ENCODE measurements around the genes TP53TG3C, TP53TG3B and DNAJA2.

DNA sequence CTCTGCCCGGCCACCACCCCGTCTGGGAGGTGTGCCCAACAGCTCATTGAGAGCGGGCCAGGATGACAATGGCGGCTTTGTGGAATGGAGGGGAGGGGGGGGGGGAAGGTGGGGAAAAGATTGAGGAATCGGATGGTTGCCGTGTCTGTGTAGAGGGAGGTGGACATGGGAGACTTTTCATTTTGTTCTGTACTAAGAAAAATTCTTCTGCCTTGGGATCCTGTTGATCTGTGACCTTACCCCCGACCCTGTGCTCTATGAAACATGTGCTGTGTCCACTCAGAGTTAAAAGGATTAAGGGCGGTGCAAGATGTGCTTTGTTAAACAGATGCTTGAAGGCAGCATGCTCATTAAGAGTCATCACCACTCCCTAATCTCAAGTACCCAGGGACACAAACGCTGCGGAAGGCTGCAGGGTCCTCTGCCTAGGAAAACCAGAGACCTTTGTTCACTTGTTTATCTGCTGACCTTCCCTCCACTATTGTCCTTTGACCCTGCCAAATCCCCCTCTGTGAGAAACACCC, 36.7 kb upstream of the ZNF267 start:
- RAMPAGE, total RNA, result no peak

DNA sequence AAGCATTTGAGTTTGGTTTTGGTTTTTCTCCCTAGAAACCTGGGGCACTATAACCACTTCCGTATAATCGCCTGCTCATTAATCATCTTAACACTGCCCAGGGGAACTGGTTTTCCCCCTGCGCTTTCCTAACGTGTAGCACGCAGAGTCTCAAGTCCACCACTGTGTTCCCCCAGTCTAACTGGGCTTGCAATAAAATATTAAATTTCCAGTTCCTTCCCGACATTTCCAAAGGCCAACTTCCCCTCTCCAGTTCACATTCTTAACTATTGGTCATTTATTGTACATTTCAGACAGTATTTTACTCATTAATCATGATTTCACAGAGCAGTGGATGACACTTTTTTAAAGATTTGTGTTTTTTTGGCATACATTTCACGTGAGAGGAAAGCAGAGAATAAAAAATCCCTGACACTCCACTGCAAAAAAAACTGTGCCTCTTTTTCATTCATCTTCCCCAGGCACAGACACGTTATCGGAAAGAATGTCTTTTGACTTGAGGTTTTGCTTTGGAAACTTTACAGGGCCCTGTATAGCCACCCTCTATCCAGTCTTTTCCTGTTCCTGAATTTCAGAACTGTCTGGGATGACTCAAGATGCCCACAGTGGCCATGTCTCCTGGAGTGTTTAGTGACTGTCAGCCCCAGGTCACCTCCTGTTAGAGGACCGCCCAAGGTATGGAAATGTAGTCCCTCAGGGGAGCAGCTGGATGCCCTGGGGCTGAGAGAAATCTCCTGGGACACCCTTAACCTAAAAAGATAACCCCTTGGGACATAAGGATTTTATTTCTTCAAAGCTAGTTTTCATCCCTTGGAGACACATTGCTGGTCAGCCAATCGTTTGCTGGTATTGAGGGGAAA, 1.3 kb downstream of the ZNF267 start:
- RAMPAGE, total RNA, result no peak

GRCh38 chr16:33193811-33194375, at the start of gene TP53TG3C:
TP53TG3C (plus strand) TSS chr16:33194226.
- RAMPAGE, total RNA, result no peak

DNA sequence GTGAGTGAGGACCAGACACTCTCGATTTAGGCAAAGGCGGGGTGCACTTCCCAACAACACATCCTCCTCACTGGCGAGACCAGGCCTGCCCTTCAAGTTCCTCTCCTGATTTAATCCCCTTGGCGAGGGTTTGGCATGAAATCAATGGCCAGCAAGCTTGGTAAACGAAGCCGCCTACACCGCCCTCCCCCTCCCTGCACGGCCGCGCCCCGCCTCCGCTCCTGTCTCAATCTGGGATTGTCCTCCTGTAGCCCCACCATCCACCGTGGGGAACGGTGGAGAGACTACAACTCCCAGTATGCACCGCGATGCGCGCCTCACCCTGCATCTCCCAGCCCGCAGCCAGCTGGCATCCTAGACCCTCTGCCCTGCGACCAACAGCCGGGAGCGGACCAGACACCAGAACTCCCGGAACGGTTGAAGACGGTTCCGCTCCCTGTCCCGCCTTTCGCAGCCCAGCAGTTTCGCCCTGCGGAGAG, at the start of gene TP53TG3B:
Gene TP53TG3B (plus strand): TSS at position 241 of the 479 bp plus-strand sequence.
- RAMPAGE, total RNA, result no peak

GRCh38 chr16:35795283-35795792, 2335.9 kb downstream of the TP53TG3F start:
- RAMPAGE, total RNA, result no peak

DNA sequence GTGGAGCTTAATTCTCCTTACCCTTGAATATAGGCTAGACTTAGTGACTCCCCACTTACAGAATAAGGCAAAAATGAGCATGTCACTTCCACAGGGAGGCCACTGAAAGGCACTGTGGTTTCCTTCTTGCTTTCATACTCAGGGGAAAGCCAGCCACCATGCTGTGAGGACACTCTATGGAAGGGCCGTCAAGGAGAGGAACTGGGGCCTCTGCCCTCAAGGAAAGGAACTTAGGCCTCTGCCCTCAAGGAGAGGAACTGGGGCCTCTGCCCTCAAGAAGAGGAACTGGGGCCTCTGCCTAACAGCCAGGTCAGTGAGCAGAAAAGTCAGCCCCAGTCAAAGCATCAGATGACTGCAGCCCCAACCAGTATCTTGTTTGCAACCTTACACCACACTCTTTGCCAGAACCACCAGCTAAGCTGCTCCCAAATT, 30.0 kb downstream of the VPS35 start:
- RAMPAGE, total RNA, result no peak

DNA sequence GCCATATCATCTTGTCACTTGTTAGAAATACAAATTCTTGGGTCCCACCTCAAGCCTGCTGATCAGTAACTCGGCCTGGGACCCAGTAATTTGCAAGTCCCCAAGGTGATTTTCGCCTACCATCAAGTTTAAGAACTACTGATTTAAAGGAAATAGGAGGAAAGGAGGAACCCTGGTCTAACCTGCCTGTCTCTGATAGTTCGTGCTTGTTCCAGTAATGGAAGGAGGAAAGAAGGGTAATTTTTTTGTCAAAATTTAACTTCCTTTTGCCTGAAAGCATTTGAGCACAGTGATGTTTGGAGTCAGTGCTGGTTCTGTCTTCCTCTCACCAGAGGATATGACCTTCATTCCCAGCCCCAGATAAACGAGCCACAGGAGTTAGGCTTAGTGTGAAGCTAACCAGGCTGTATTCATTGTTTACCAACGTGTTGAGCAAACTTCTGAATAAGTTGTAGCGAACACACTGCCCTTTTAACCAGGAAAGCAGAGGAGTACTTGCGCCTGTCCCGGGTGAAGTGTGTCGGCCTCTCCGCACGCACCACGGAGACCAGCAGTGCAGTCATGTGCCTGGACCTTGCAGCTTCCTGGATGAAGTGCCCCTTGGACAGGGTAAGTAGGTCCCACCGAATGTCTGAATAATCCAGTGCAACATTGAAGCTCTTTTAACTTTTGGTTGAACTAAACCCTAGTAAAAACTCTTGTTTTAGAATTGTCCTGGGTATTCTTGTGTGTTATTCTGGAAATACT, 1.2 kb downstream of the ORC6 start:
- RAMPAGE, total RNA, result no peak

DNA sequence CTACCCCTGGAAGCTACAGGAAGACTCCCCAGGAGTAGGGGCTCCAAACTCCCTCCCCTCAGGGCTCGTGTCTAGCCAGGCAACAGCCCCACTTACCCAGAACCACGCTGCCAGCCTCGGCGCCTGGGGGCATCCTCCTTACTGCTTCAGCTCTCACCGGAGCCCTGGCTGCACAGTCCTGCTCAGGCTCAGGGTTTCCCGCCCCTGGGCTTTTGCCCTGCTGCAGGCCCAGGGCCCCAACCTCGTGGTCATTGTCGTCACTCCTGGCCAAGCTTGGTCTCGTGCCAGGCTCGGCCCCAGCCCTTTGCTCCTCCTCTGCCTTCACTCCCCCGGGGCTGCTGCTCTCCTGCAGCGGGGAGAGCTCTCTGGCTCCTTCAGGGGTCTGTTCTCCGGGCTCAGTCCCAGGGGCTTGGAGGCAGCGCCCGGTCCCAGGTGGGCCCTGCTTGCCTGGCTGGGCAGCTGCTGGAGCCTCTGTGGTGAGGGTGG, 16.0 kb downstream of the MYLK3 start:
- RAMPAGE, total RNA, result no peak

DNA sequence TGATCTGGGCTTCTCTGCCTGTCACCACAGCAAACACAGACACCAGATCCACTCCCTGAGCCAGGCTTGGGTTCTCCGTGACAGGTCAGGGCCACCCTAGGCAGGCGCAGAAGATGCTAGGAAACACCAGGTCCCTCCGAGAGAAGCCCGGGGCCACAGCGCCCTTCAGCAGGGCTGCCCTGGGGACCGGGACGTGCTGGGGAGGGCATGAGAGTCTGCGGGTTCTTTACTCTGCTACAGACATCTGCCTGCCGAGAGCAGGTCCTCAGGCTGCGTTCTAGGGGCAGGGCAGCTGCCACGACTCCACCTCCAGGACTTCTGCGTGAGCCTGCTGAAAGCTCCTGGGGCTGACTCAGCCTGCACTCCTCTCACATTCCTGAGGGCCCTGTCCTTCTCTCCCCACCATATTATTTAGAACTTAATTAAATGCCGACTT, 11.5 kb downstream of the MYLK3 start:
- RAMPAGE, total RNA, result no peak

DNA sequence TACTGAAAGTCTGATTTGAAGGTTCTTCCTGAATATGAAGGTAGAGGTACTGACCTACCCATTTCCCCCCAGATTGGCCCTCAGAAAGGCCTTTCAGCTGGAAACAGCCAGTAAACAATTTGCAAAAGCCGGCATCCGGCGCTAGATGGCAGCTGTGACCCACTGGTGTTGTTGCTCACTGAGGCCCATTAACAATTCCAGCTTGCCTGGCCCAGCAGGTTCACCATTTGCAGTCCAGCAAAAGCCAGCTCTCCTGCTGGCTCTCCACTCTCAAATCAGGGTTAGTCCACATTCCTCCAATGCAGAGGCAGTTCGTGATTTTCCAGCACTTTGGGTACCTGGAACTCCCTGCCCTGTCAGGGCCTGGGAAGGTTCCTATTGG, 23.0 kb upstream of the C16orf87 start:
- RAMPAGE, total RNA, result no peak

DNA sequence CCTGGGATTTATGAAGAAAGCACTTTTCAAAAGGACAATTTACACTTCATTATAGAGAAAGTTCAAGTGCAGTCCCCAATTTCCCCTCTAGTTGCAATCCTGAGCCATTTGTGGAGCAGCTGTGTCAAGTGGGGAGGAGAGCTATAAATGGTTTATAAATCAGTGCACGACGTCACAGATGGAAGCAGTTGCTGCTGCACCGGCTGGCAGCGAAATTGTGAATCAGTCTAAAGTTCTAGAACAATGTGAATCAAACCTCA, 26.6 kb upstream of the C16orf87 start:
- RAMPAGE, total RNA, result no peak

GRCh38 chr16:46912065-46912956, 28.1 kb downstream of the GPT2 start:
- RAMPAGE, total RNA, result no peak

DNA sequence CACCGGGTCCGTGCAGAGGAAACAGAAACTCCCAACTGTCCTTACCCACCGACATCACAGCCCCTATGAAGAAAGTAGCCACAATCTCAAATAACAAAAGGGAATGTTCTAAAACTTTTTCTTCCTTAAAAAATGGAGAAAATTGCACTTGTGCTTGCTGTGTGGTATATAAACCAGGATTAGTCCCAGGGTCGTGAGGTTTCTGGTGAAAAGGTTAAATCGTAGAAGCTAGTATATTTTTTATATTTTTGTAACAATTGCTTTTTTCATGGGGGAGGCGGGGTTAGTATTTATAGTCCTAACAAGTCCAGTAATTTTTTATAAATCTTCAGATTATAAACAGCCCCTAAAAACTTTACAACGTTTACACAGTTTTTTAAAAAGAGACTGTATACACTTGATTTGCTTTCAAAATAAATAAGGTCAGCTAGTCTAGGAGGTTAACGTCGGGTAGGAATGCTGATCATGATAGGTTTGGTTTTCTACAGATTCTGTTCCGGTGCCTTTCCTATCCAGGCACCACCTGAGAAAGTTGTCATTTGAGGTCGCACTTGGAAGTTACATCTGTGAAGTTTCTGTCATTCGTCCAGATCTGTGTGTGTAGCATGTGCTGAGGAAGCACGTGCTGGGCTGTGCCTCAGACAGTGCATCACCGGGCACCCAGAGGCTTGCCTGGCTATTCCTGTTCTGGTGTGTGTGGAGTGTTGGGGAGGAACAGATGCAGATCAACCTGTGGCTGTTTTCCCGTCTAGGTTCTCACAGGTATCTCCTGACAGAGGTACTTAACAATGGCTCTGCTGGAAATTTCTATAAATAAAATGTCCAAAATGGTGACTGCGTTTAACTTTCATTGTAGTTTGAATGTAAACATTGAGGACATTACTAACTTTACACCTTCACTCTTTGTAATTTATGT, 42.8 kb downstream of the DNAJA2 start:
- RAMPAGE, total RNA, result no peak

- RAMPAGE, total RNA, result start-site peak on the minus strand at chr16:46973643-46973686, 651 and 976 reads in 2 replicates
These were observed at the start of gene DNAJA2 for GRCh38 chr16:46973525-46974158. DNAJA2 (minus strand) TSS chr16:46973674.

- RAMPAGE, total RNA, result no peak
These were observed 68.8 kb downstream of the ITFG1 start for GRCh38 chr16:47391909-47392605.

GRCh38 chr16:47420560-47421125, 40.2 kb downstream of the ITFG1 start:
- RAMPAGE, total RNA, result no peak

- RAMPAGE, total RNA, result no peak
These were observed 199.4 kb downstream of the PHKB start for GRCh38 chr16:47660434-47661023.

- RAMPAGE, total RNA, result no peak
These were observed 226.8 kb downstream of the PHKB start for GRCh38 chr16:47687943-47688336.

- RAMPAGE, total RNA, result no peak
These were observed 66.6 kb downstream of the SIAH1 start for GRCh38 chr16:48318657-48318926.

GRCh38 chr16:48342363-48343462, 42.5 kb downstream of the SIAH1 start:
- RAMPAGE, total RNA, result no peak